Osteocyte (in vitro differentiated cells): ENCODE measurements around the gene ZBTB5.

DNA sequence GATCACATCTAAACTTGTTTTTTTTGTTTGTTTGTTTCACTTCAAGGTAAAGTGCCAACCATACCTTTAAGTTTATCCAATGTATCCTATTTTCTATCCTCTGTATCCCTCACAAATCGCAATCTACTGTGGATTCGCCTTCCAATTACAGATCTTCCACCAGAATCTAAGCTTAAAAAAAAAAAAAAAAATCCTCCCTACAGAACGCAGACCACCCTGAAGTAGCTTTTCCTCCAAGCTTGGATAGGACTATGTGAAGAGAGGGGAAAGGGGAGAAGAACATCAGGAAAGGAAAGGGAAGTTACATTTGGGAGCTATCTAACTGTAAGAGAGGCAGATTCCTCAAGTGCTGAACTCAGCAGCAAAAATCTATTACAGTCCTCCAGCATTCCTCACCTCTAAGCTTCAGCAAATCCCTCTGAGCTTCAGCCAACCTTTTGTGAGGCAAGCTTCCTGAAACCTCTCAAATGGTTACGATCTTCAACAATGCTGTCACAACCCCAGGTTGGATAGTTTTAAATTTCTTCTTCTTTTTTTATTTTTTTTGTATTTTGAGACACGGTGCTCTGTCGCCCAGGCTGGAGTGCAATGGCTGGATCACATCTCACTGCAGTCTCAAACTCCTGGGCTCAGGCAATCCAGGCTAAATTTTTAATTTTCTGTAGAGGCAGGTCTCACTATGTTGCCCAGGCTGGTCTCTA is 2.4 kb upstream of the RNF38 start:
- PRO-cap = no peak

DNA sequence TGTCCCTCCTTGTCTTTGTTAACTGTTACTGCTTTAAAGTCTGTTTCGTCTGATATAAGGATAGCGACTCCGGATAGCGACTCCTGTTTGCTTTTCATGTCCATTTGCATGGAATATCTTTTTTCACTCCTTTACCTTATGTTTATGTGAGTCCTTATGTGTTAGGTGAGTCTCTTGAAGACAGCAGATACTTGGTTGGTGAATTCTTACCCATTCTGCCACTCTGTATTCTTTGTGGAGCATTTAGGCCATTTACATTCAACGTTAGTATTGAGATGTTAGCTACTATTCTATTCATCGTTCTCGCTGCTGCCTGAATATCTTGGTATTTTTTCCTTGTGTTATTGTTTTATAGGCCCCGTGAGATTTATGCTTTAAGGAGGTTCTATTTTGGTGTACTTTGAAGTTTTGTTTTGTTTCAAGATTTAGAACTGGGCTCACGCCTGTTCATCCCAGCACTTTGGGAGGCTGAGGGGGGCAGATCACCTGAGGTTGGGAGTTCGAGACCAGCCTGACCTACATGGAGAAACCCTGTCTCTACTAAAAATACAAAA is 14.0 kb upstream of the RNF38 start:
- PRO-cap = no peak

DNA sequence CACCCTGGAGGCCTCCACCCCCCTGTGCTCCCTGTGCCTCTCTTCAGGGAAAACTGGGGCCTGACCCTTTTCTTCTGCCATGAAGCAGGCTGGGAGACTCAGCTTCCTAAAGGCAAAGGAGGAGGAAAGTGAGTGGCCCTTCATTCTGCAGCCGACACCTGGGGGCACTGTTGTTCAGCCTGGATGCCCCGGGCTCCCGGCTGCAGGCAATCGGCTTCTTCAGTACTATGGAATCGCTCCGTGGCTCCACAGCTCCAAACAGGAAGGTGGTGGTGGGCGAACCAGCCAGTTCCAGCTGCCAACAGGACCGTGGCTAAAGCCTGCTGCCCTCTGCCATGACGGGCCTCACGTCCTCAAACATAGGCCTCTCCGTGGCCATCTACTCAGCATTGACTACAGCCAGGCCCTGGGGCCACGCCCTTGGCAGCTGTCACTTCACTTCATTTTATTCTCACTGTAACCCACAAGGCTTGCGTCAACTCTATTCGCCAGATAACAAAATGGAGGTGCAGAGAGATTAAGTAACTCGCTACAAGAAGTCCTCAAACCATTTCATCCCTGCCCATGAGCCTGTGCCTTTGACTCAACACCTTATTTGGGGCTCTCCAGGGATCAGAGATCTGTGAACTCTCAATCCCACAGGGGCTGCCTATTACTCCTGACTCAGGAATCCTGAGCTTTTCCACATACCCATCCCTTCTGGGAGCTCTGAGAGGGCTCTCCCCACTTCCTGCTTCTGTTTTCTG is 38.0 kb downstream of the PAX5 start:
- PRO-cap = no peak

GRCh38 chr9:36996670-36997259 is 37.3 kb downstream of the PAX5 start:
- PRO-cap = no peak

DNA sequence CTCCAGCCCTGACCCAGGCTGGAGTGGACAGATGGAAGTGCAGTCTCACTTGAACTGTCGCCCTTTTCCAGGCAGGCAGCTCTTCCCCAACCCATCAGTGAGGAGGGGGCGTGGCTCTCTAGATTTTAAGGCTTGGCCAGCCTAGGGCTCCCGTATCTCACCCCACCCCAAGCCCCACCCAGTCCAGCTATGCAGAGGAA is 2.2 kb downstream of the PAX5 start:
- PRO-cap = no peak

- PRO-cap = no peak
Measured at GRCh38 chr9:37034929-37035995, 1.2 kb upstream of the PAX5 start.

DNA sequence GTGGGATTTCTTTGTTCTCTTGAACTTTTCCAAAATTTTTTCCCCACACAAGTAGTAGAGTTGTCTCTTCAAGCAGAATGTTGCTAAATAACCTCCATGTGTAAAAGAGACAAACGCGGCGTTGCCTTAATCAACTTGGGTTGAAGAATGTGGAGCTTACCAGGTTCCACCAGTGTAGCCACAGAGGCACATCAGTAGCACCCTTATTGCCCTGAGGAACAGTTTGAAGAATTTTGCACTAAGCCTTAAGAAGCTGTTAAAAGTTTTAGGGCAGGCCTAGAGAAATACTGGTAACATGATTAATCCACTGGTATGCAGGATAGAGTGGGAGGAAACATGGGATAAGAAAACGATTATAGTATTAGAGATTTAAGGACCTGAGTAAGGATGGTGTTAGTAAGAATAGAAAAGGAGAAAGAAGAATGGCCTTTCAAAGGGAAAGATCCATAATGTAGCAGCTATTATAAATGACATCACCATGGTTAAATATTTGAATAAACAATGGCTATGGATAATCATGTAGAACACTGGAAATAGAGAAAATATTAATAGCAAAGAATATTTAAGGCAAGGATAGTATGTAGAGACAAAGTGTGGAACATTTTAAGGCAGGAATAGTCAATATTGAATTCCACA is 100.7 kb downstream of the ZCCHC7 start:
- PRO-cap = no peak

GRCh38 chr9:37324132-37325213 is 98.0 kb upstream of the GRHPR start:
- PRO-cap = no peak

DNA sequence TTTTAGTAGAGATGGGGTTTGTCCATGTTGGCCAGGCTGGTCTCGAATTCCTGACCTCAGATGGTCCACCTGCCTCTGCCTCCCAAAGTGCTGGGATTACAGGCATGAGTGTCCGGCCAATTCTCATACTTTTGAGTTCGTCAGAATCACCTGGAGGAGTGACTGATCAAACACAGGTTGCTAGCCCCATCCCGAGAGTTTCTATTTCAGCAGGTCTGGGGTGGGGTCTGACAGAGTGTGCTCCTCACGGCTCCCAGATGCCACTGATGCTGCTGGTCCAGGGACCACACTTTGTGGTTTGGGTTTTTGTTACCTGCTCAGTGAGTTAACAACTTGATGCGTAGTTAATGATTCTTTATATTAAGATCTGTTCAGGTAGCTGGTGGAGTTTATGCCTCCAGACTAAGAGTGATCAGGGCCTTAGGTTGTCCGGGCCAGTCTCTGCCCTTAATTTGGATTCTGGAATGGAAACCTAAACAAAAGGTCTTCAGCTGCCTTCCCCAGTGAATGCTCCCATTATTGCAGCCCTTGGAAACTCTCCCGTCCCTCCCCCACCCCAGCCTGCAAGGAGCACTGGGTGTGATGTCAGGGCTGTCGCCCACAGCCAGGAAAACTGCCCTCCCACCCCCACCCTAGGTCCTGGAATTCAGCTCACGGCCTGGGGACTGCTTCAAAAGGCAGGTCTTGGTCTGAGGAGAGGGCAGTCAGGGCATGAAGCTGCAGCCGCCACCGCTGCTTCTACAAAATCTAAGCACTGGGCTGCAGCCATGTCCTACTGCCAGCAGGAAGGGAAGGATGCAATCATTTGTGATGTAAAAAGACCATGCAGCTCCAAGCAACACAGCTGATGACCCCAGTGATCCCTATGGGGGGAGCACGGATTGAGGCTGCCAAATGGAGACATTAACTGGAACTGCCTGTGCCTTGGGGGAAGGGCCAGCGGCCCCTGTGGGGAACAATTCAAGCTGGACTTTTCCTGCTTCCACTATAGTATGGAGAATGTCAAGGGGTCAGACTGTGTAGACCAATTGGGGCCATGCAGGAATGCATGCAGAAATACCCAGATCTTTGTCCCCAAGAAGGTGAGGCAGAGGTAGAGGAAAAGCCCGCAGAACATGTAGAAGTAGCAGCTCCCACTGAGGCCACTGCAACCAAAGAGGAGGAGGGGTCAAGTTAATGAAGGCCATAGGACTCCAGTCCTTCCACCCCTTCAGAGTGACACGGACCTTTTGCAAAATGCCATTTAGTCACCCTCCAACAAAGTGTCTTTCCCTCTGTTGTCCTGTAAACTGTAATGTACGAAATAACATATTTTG is 11.4 kb downstream of the GRHPR start:
- PRO-cap = no peak

DNA sequence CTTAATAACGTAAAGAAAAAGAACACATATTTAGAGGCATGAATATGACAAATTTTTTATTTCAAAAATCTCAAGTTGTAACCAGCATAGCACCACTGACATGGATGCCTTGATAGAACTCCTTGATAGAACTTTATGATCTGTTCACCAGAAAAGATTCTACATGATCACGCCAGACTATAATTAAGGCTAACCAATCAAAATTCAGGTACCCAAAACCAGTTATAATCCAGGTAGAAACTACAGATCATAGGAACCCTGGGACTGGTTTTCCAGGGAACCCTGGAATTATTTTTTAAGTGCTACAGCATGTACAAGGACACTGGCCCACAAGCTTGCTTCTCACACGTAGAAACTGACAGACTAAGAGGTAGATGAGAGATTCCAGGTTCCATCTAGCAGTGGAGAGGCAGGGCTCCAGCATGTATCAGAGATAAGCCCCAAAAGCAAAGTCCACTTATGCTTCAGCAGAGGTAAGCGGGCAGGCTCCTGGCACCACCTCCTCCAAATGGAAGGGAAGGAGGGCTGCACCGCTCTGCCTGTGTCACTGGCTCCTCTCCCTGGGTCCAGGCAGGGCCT is 15.7 kb downstream of the GRHPR start:
- PRO-cap = no peak

GRCh38 chr9:37464458-37465495 is at the start of gene ZBTB5:
TSS of gene ZBTB5 (minus strand) at chr9:37465450.
- PRO-cap = bidirectional peak, plus-strand start at chr9:37464713, minus-strand start at chr9:37464652; bidirectional peak, plus-strand start at chr9:37464992, minus-strand start at chr9:37464969; bidirectional peak, plus-strand start at chr9:37465537, minus-strand start at chr9:37465410

DNA sequence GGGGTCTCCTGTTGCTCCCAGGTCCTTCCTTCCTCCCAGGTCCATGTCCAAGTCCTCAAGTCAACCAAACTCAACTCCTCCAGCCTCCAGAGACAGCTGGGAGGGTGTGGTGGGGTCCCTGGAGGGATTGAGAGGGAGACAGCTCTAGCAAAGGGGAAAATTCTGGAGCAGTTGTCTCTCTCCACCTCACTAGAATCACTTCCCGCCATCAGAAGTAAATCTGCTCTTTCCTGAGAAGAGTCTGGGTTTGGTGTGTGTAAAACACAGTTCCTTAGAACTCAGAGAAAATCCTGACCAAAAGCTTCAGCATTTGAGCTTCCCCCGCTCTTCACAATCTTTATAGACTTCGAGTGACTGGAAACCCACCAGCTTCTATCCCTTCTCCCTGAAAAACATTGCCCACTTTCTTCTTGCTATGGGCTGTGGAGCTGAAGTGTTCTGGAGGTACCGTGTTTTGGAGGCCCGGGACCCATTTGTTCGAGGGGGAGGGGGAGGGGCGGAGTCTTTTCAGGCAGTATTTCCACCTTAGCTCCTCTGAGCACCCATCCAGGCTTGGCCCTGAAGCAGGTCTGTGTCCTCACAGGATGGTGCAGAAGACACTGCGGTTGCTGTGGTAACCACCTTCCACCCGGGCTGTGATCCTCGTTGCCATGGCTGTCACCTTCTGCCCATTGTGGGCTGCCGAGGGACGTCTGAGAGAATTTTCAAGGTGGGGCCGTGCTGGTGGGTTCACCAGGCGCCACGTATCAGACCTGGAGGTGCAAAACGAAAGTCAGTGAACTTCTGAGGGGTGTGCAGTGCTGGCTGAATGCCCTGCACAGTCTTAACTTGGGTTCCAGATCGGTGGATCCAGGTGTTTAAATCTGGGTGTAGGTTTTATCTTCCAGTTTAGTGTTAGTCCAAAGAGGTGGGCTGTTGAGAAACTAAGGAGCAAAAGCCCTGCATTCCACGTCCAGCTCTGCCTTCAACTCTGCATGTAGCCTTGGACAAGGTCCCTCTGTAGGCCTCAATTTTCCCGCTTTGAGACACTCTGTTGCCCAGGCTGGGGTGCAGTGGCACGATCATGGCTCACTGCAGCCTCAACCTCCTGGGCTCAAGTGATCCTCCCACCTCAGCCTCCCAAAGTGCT is 26.6 kb downstream of the POLR1E start:
- PRO-cap = no peak

DNA sequence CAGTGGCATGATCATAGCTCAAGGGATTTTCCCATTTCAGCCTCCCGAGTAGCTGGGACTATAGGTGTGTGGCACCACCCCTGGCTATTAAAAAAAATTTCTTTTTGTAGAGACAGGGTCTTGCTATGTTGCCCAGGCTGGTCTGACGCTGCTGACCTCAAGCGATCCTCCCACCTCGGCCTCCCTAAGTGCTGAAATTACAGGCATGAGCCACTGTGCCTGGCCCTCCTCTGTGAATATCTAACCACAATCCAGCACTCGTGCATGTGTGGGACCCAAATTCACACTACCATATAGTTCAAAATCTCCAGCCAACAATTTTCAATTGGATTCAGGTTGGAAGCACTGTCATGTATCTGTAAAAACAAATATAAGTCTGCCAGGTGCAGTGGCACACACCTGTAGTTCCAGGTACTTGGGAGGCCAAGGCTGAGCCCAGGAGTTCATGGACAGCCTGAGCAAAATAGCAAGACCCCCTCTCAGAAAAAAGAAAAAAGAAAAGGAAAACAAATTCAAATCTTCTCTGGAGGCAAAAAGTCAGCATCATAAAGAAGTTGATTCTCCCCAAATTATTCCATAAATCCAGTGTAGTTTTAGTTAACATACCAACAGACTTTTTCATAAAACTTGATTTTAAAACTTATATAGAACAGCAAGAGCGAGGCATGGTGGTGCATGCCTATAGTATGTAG is 27.5 kb downstream of the DCAF10 start:
- PRO-cap = no peak

DNA sequence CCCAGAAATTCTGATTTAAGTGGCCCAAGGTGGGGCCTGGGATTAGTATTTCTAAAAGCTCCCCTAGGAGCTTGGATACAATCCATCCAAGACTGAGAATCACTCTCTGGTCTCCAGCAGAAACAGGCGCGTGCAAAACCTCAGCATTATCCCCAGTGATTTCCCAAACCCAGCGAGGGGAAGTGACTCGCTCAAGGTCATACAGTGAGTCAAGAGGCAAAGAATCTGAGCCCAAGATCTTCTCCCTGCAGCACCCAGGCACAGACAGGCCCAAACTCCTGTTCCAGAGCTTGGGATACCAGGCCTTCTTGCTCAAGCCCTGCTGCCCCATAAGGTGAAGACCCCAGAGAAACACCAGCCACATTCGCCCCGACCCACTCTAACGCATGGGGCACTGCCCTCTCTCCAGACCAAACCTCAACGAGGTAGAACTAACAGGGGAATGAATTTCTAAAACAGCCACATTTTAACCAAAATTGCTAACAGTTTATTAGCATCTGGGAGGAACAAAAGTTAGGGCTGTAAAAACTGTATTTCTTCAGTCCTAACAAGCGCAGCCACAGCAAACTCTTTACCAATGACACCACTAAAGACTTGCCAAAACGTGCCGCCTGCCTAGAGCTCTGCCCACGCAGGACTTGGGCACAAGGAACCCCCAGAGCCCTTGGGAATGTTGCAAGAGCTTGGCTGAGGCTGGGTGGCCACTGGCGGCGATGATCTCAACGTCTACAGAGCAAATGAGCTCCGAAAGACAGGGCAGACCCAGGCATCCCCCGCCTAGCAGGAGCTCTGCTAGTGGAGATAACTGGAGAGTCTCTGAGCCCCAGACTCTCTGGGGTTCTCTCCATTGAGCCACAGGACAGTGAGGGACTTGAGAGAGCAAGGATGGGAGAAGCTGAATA is 32.9 kb downstream of the SHB start:
- PRO-cap = no peak

DNA sequence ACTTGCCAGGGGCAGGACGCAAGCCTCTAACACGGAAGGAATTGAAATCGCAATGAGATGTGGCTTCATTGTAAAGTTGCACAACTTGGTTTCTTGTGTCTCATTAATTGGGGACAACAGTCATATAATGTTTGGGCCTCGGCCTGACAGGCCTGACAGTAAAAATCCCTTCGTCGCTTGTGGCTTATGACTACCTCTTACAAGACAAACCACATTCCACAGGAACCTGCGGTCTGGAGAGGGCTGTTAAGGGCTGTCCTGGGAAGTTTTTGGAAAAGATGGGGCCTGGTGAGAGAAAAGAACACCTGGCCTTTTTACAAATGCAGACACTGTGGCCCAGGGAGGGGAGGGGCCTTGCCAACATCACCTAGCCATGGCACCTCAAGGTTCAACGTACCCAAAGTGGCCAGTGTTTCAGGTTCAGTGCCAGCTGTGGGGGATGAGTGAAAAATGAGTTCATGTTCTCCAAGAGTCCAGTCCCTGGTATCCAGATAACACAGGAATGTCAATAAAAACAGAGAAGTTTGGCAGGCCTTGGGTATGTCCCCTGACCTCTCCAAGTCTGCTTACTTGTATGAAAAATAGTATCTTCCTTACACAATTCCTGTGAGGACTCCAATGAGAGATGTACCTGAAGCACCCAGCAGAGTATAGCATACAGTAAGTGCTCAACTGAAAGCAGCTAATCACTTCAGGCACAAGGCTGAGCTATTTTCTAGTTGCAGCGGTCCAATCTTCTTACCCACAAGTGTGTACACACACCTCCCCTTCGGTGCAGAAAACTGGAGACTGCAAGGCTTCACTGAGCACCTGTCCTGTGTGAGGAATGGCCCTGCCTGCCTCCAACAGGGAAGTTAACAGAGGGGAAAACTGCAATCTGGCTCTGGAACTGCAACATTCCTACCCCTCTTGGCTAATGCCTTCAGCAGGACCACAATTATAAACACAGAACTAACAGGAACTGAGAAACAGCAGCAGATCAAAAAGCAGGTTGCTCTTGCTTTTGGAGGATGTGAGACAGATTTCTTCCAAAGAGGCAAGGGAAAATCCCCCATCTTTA is 22.0 kb downstream of the SHB start:
- PRO-cap = no peak

- PRO-cap = no peak
Measured at GRCh38 chr9:38311247-38312199, 81.0 kb upstream of the ALDH1B1 start.

DNA sequence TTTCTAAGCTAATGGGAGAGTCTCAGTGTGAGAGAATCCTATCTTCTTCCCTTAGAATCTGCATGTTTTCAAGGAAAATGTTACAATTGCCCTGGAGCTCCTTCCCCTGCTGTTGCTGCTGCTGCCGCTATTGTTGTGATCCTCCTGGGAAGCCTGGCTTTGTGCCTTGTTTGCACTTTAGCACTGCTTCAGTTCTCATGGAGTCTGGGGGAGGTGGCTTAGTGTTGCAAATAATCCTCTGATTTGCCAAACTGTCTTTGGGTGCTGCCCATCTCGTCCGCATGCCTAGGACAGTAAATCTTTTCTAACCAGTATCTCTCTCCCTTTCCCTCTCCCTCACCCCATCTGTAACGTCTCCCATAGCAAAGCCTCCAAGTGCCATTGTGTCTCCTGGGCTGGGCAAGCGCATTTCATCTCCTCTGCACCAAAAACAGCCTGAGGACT is 30.3 kb downstream of the FAM240B start:
- PRO-cap = no peak

GRCh38 chr9:38706398-38706867 is 13.5 kb downstream of the FAM240B start:
- PRO-cap = no peak

DNA sequence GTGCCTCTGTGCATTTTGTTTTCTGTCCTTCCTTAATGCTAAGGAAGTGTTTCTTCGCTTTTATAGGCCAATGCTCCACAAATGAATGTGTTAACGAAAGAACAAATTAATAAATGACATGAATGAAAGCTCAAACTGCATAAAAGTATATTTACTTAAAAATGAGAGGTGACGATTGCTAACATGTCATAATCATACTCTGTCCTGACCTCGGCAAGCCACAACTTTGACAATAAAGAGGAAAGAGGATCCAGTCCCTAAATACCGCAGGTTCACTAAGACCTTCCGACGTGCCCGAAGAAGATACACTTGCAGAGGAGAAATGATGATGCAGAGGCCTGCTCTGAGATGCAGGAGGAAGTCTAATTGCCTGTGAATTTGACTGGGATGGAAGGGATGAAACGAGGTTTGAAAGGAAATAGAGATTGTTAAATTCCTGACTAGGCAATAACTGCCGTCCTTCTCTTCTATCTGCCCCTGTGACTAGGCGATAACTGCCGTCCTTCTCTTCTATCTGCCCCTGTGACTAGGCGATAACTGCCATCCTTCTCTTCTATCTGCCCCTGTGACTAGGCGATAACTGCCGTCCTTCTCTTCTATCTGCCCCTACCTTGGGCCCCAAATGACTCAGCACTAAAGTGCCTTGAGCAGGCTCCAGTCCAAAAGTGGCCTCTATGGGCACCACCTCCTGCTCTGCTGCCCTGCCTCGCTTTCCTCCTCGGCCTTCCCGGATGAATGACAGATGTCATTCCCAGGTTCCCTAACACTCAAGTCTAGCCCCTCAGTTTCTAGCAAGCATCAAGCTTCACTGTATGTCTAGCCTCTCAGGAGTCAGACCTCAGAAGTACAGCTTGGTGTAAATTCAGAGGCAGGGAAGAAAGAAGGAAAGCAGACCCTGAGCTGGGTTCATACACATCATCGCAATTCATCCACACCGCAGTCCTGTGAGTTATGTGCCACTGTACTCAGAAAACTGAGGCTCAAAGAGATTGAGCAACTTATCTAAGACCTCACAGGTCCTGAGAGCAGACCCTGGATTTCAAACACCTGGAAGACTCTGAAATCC is 189.2 kb downstream of the FOXD4L6 start:
- PRO-cap = no peak

DNA sequence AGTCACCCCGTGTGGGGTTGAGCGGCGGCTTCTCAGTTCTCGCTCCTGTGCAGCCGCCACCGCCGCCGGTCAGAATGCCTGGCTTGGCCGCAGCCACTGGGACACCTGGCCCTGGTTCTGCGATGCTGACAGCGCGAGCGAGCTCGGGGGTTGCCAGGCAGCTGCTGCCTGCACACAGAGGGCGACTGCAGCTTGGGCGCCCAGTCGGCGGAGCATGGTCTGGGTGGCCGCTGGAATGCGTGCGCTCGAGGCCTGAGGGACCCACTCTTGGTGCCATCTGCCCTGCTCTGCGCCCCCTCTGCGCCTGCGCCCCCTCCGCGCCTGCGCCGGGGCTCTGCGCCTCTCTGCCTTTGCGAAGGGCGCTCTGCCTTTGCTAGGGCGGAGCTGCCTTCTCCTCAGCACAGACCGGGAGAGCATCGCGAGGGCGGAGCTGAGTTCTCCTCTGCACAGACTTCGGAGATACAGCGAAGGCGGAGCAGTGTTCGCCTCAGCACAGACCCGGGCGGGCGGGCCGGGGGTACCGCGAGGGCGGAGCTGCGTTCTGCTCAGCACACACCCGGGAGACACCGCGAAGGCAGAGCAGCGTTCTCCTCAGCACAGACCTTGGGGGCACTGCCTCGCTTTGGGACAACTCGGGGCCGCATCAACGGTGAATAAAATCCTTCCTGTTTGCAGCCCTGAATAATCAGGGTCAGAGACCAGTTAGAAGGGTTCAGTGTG is 84.8 kb upstream of the ZNG1F start:
- PRO-cap = unidirectional peak, minus-strand start at position 76 of the sequence; bidirectional peak, plus-strand start at position 478 of the sequence, minus-strand start at position 308 of the sequence